ENCODE measurements around a stretch of chr6.

- RRBS, result no CpG with 5 or more reads among the region's 19 CpGs
Measured at GRCh38 chr6:39882117-39883057, 51.9 kb downstream of the MOCS1 start.

GRCh38 chr6:39901468-39902085, 32.7 kb downstream of the MOCS1 start:
- RRBS, result no CpG with 5 or more reads among the region's 20 CpGs

DNA sequence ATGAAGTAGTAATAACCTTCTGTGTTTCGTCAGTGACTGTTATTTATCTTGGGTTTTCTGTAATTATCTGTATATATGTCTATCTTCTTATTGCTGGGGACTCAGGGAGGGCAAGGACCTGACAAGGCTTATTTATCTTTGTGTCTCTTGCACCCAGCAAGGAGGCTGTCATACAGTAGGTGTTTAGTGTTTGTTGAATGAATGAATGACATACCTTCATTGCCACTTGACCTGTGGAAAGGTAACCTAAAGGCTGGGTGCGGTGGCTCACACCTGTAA, 288.7 kb downstream of the LRFN2 start:
- RRBS, result no CpG with 5 or more reads among the region's 2 CpGs

DNA sequence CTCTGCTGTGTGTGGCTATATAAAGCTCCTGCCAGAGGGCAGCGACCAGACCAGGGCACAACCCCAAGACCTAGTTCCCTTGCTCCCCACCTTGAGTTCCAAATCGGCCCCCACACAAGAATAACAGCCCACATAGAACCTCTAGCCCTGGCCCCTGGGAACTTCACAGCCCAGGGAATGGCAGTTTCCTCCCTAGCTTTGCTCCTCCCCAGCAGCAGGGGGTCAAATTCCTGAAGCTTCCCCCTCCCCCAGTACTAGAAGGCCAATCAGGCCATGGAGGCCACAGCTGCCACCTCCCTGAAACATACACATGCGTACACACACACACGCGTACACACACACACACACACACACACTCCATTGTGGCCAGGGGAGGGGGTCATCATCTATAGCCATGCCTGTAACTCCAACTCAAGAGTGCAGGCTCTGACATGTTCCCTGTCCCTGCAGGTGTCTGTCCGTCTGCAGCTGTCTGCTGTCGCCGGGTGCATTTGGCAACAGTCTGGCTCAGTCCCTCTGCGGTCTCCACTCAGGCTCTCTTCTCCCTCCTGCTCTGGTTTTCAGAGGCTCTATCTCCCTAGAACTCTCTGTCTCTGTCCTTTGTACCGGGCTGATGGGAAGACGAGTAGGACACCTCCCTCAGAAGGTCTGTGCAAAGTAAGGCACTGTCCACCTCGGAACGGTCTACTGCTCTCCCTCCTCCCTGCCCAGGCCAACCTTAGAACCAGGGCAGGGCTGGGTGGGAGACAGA, 1.5 kb downstream of the LRFN2 start:
- RRBS, result no CpG with 5 or more reads among the region's 13 CpGs

- RRBS, result no CpG with 5 or more reads among the region's 3 CpGs
Measured at GRCh38 chr6:41003944-41004213, 35.1 kb downstream of the UNC5CL start.

GRCh38 chr6:41075159-41075449, 2.3 kb downstream of the NFYA start:
- RRBS, result no CpG with 5 or more reads among the region's 5 CpGs

DNA sequence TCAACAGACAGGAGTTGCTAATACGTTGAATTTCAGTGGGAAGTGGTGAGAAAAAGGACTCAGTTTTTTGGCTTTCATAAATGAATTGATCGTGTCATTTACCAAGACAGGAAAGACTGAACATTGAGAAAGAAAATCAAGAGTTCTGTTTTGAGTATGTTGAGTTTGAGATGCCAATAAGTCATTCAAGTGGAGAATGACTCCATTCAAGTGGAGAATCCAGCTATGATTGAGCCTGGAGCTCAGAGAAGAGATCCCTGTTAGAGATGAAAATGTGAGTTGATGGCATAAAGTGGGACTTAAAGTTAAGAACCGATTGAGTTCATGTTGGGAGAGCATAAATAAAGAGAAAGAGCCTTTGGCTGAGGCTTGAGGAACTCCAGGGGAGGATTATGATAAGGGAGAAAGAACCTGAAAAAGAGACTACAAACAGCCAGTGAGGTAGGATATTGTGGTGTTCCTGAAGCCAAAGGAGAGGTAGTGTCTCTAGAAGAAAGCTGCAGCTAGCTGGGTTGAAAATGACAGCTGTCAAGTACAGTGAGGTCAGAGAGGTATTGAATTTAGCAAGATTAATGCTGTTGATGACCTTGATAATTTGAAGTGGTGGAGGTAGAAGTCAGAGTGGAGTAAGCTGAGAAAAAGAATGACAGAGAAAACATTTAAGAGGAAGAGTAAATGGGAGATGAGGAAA, 31.3 kb downstream of the NFYA start:
- RRBS, result no CpG with 5 or more reads among the region's 3 CpGs

DNA sequence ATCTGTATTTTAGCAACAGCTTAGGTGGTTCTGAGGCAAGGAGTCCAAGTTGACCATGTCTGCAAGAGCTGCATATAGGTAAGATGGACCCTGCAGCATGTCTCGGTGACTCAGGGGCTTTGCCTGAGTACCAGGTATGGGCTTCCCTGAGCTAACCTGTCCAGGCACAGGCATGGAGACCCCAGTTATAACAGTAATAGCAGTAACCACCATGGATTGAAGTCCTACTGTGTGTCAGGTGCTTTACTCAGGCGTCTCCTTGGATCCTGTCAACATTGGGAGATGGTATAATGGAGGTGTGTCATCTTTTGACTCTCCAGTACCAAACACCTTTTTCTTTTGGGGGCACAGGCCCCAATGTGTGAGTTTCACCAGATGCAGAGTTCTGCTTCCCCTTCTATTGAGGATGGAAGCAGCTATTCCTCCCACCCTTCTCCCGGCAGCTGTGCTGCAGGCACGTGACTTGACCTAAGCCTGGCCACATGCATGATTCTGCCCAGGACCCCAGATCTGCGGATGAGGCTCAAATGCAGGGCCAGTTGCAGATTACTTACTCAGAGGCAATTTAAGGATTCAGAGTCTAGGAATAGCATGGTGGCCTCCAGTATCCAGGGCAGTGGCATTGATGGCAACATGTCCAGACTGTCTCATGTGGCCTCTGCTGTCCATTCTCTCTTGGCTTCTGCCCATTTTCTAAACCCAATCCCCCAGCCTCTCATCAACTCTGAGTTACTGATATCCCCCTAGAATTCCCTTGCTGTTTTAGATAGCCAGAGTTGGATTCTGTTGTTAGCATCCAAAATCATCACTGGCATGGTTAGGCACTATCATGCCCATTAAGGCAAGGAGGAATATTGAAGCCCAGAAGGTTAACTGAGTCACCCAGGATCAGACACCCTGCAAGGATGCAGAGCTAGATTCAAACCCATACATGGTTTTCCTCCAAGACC, 13.6 kb downstream of the TREM1 start:
- RRBS, result no CpG with 5 or more reads among the region's 5 CpGs

DNA sequence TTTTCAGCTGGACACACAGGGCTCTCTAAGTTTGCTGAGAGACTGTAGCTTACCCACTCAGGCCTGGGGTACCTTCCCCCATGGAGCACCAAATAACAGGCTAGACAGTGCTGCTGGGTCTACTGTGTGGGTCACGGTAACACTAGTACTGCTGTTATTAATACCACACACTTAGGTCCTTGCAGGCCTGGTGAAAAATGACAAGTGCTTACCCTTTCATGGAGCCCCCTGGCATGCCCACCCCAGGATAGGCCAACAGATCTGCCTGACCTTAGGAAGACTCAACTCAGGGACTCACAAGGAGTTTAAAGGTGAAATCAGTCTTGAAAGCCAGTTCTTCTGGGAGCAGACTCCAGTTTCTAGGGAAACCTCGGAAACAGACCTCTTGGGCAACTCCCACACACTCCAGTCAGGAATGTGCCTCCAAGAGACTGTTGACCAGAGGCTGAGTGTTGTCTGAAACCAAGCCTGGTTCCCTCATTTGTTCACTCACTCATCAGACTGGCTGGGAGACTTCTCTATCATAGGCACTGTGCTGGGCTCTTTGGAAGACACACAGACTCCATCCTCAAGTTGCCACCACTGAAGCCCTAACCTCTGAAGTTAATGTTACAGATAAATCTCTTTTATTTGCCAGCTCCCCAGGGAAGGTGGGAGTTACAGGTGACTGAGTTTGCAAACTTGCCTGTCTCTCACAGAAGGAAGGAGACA, 1.8 kb downstream of the TREM1 start:
- RRBS, result no CpG with 5 or more reads among the region's 2 CpGs

- RRBS, result no CpG with 5 or more reads among the region's 3 CpGs
Measured at GRCh38 chr6:41287967-41288420, 1.5 kb upstream of the TREM1 start.

GRCh38 chr6:41426211-41427052, 91.0 kb downstream of the NCR2 start:
- RRBS, result no CpG with 5 or more reads among the region's 30 CpGs

DNA sequence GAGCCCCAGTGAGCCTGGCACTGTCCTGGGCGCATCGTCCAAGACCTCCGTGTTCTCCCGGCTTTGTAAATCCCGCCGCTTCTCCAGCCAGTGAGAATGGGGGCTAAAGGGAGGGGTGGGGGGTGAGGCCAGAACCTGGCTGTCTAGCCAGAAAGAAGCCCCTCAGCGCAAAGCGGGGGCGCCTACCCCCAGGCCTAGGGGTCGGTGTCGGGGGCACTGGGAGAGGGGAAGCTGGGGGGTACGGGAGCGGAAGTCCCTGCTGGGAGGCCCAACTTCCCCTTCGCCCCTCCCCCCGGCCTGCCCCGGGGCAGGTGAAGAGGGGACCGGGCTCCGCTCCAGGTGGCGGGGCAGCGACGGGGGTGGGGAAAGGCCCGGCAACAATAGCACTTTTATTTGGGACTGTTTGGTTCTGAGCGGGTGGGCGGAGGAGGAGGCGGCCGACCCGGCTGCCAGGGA, 91.9 kb downstream of the NCR2 start:
- RRBS, result 15% methylated on average over 11 of the region's 27 CpGs

GRCh38 chr6:41442620-41443255, 103.4 kb upstream of the FOXP4 start:
- RRBS, result 9% methylated on average over 18 of the region's 27 CpGs

- RRBS, result 11% methylated on average over 18 of the region's 65 CpGs
Measured at GRCh38 chr6:41470338-41471227, 75.6 kb upstream of the FOXP4 start.

DNA sequence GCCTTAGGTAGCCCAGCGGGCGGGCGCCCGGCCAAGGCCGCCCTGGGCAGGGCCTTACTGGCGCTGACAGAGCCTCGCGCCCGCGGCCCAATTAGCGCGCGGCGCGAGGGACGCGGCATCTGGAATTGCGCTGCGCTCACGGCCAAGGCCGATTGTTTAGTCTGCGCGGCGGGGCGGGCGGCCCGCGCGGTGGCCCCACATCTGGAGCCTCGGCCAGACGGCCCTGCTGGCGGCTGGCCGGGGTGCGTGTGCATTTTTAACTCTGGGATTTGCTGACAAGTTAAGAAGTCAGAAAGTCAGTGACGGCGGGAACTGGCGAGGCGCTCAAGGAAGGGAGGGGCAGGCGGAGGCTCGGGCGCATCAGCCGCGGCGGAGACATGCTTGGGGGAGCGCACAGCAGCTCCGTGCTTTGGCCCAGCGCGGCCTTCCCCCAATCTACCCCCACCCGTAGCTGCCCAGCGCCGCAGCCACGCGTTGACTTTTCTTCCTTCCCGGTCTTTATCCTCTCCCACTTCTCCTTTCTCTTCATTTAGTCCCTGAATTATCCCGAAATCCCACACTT, 41.0 kb upstream of the FOXP4 start:
- RRBS, result no CpG with 5 or more reads among the region's 55 CpGs

- RRBS, result 28% methylated on average over 2 of the region's 7 CpGs
Measured at GRCh38 chr6:41517895-41518456, 28.2 kb upstream of the FOXP4 start.

GRCh38 chr6:41547218-41548225, 1.3 kb downstream of the FOXP4 start:
- RRBS, result 6% methylated on average over 29 of the region's 74 CpGs

DNA sequence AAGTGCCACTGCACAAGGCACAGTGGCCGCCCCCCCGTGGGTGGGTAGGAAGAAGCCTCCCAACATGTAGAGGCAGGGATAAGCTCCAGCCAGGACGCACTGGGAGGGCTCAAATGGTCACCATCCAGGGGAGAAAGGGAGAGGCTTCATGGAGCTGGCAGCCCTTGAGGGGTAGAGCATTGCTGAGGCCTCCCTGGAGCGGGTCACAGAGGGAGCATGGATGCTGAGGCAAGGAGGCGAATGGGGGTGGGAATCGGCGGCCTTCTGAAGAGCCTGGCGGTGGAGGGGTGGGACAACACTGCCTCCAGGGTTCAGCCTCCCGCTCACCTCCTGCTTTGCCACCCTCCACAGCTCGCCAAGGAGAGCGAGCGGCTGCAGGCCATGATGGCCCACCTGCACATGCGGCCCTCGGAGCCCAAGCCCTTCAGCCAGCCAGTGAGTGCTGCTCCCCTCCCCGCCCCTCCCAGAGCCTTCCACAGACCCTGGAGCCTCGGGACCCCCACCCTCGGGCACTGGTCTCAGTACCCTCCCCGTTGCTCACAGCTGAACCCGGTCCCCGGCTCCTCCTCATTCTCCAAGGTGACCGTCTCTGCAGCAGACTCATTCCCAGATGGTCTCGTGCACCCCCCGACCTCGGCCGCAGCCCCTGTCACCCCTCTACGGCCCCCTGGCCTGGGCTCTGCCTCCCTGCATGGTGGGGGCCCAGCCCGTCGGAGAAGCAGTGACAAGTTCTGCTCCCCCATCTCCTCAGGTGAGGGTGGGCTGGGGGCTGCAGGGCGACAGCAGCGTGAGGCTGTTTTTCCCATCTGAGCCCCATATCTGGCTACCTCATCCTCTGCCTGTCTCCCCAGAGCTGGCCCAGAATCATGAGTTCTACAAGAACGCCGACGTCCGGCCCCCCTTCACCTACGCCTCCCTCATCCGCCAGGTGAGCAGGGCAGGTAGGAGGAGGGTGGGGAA, 43.5 kb downstream of the FOXP4 start:
- RRBS, result no CpG with 5 or more reads among the region's 36 CpGs

DNA sequence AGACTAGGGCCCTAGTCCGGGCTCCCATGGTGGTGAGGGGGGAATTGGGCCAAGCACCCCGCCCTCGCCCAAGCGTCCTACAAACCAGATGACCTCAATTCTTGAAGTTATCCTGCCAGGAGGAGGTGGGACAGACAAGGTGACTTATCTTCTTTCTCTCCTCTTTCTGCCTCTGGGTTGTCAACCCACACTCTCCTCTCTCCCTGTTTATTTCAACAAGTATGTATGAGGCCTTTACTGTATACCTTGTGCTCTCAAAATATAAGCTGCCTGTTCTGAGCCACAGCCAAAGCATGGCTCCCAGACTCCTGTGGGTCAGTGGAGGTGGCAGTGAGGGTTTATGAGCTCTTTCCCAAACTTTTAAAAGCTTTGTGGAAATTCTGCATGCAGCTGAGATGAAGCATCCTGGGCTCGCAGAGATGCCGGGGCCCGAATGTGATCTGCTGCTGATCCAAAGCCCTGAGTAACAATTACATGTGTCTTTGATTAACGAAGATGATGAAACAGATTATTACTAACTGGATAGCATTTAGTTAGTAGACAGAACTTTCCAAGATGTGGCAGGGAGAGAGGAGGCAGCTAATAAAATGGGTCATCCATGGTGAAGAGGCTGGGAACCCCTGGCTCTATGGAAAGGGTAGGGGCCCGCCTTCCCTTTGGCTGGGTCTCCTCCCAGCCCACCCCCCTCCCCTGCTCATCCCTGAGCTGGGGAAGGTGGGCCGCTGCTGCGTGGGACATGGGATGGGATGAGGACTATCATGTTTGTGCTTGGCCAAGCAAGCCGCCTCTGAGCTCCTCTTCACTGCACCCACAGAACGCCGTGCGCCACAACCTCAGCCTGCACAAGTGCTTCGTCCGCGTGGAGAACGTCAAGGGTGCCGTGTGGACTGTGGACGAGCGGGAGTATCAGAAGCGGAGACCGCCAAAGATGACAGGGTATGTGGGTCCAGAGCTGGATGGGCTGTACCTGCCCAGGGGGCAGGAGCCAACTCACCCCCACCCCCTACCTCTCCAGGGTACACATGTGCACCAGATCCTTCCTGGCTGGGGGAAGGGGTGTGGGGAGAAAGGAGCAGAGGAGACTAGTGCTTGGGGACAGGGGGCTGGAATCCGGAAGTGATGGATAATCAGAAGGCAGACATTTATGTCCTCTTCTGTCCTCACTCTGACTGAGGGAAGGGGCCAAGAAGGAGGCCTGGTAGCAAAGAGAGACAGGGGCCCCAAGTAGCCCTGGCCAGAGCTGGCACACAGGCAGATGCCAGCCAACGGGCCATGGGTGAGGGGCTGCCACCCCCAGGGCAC, 43.8 kb upstream of the MDFI start:
- RRBS, result no CpG with 5 or more reads among the region's 26 CpGs

DNA sequence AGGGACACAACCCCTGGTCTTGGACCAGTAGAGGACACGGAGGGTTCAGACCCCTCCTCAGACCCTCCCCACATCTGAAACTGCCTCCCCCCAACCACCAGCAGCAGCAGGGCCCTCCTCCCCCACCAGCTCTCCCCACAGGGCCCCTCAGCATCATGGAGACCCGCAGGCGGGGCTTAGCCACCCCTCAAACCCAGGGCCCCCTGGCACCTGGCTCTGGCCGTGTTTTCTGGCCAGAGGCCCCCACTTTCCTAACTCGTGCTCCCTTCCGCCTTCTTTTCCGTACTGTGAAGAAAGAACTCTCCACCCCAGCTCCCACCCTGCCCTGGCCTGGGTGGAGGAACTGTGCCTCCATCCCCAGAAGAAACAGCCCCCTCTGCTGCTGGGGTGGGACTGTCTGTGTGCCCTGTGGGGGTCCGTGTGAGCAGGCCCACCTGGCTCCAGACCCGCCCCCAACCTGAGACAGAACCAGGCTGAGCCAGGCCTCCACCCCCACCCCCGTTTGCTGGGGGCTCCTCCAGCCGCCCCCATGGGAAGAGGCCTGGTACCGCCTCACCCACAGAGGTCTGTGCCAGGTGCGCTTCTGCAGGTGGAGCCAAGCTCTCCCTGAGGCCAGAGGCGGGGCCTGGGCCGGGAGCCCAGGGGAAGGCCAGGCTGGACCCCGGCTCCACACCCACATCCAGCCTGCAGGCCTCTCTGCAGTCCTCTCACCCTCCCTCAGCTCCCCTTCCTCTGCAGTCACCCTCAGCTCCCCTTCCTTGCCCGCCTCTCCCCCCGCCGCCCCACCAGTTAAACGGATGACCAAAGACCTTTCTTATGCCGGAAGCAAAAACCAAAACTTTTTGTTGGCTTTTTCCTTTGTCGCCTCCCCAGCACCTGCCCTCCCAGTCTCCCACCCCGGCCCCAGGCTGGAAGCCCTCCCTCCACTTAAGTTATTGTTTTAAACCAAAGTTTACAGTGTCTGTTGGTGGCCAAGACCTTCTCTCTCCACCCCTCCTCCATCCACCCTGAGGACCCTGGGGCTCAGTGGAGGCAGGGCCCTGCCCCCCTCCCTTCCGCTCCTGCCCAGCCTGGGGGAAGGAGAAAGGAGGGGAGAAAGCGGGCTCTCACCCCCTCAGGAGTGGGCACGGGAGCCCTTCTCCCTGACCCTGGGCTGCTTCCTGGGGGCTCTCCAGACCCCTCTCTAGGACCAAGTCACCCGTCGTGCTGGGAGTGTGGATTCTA, 38.7 kb upstream of the MDFI start:
- RRBS, result 64% methylated on average over 2 of the region's 28 CpGs